ENCODE measurements around a stretch of chr20.

DNA sequence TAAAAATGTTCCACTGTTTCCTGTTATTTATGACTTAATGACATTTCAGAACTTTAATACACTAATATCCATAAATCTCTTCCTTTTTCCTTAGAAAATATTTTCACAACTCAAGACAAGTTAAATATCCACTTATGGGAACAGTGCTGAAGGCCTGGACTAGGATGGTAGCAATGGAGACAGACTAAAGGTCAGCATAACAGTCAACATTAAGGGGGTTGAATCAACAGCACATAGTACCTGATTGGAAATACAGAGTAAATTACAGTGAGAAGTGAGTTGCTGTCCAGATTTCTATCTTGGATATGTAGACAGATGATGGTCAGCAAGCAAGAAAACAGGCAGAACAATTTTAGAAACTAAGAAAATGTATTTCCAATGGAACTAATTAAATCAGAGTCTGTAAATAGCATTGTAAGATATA is 682.9 kb downstream of the MAFB start:
- PRO-cap, 2 experiments, result no peak in any of the 2 experiments

GRCh38 chr20:40340160-40340478 is 348.9 kb downstream of the MAFB start:
- PRO-cap, 2 experiments, result no peak in any of the 2 experiments

DNA sequence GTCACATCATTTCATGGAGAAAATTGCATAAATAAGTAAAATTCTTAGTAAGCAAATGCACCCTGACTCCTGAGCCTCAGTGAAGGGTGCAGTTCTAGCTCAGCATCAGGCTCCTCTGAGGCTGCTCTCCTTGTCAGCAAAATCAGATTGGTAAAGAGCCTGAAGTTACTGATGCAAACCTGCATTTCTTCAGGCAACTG is 266.1 kb downstream of the MAFB start:
- PRO-cap, 2 experiments, result no peak in any of the 2 experiments

DNA sequence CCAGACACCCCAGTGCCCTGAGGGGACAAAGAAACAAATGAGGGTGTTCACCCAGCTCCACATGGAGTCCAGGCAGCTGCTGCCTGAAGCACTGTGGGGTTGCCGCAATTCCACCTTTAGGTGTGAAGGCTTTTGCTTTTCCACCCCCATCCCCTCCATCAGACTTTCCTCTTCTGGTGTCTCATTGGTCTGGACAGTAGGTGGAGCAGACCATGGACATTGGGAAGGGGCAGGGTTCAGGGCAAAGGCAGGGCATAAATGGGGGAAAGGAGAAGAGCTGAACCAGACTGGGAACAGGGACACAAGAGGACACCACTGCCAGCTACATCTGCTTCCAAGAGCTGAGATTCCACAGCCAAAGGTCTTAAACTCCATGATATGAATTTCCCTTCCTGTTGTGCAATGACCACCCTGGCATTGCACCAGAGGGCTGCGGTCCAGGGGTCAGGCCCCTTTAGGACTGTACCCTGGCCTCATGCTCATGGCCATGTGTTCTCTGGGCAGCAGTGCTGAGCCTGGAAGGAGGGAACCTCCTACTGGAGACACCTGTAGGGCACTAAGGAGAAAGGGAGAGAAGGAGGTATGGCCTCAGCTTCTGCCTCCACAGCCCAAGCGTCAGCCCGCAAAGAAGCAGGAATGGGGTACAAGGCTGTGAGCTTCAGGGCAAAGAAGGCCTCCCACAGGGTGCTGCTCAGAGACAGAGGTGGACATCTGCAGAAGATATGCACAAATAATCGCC is 137.9 kb downstream of the MAFB start:
- PRO-cap, 2 experiments, result no peak in any of the 2 experiments

- PRO-cap, 2 experiments, result no peak in any of the 2 experiments
Measured at GRCh38 chr20:40658382-40659094, 30.5 kb downstream of the MAFB start.

- PRO-cap, 2 experiments, result no peak in any of the 2 experiments
Measured at GRCh38 chr20:40991112-40992046, 37.2 kb upstream of the TOP1 start.

- PRO-cap, 2 experiments, result no peak in any of the 2 experiments
Measured at GRCh38 chr20:41011274-41012224, 17.1 kb upstream of the TOP1 start.

DNA sequence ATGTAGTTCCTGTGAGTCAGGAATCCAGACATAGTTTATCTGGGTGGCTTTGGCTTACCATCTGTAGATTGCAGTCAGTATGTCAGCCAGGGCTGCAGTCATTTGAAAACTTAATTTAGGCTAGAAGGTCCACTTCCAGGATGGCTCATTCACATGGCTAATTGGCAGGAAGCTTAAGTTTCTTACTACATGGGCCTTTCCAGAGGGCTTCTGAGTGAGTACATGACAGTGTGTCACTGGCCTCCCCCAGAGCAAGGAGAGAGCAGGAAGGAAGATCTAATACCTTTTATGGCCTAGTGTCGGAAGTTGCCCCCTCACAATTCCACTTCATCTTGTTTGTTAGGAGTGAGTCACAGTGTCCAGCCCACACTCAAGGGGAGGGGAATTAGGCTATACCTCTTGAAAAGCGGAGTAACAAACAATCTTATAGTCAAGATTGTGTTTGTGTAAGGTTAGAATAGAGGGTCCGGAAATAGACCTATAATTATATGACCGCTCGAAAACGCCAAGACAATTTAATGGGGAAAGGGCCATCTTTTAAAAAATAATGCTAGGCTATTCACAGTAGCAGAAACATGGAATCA is 29.8 kb downstream of the TOP1 start:
- PRO-cap, 2 experiments, result no peak in any of the 2 experiments

- PRO-cap, 2 experiments, result no peak in any of the 2 experiments
Measured at GRCh38 chr20:41080945-41081435, 52.4 kb downstream of the TOP1 start.

- PRO-cap, 2 experiments, result no peak in any of the 2 experiments
Measured at GRCh38 chr20:41100167-41100390, 37.3 kb upstream of the PLCG1 start.

DNA sequence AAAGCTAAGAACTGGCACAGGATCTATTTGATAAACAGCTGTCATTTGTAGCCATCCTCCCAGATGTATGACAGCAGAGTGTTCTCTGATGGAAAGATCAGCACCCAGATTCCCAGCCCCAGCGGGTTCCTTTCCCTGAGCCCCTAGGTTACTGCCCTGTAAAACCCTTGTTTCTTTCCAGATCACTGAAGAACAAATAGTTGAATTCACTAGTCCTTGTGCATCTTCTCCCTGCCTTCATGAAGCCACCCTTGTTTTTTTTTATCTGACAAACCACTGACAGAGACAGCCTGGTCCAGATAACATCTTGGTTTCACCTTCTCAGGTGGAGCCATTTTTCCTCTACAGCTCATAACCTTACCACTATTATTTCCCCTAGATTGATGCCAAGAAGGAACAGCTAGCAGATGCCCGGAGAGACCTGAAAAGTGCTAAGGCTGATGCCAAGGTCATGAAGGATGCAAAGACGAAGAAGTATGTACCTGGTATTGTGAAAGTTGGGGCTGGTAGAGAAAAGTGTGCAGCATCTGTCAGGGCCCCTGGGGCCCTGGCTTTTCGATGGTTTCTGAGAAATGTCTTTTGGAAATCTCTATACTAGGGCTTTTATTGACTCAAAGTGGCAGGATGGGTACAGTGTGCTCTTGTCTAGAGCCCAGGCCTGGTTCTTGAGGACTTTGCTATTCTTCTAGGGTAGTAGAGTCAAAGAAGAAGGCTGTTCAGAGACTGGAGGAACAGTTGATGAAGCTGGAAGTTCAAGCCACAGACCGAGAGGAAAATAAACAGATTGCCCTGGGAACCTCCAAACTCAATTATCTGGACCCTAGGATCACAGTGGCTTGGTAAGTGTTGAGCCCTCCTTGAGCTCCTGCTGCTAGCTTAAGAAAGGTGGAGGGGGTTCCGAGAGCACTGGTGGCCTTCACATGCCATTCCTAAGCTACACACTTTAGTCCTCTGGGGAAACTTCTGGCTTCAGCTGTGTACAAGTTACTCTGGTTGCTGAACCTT is 15.7 kb upstream of the PLCG1 start:
- PRO-cap, 2 experiments, result no peak in any of the 2 experiments

DNA sequence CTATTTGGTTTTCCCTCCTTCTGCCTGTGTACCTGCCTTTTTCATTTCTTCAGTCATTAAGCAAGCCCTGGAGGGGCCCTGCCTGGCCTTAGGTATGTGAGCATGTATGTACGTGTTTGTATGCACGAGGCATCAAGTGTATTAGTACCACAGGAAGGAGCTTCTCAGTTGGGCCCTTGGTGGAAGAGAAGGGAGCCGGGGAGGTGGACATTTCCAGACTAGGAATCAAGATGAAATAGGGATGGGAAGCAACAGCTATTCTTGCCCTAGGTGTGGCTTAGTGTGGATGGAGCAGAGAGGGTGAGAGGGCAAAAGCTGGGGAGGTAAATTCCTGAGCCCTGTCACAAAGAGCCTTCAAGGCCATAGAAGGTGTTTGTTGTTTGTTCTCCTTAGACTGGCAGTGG is 20.2 kb downstream of the PLCG1 start:
- PRO-cap, 2 experiments, result no peak in any of the 2 experiments

DNA sequence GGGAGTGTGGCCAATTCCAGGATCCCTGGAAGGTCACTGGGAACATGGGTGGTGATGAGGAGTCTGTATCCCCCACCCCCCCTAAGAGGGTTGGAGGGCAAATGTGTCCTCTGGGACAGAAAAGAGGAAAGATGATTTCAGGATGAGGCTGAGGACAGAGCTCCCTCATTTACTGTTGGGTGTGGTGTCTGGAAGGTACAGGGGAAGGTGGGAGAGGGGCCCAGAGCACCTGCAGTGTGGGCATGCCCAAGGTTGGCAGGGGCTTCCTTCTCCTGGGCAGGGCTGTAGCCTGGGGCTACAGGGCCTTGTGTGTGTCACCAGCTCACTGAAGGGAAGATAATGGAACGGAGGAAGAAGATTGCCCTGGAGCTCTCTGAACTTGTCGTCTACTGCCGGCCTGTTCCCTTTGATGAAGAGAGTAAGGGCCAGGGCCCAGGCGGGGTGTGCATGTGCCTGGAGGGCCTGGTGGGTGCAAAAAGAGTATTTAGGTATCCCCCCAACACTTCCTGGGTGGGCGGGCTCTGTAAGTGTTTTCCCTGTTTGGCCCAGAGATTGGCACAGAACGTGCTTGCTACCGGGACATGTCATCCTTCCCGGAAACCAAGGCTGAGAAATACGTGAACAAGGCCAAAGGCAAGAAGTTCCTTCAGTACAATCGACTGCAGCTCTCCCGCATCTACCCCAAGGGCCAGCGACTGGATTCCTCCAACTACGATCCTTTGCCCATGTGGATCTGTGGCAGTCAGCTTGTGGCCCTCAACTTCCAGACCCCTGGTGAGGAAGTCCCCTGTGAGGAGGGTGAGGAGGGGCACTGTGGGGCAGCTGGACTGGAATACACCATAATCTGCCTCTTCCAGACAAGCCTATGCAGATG is 34.8 kb downstream of the PLCG1 start:
- PRO-cap, 2 experiments, result no peak in any of the 2 experiments

- PRO-cap, 2 experiments, result no peak in any of the 2 experiments
Measured at GRCh38 chr20:41247926-41248641, 69.4 kb downstream of the ZHX3 start.

DNA sequence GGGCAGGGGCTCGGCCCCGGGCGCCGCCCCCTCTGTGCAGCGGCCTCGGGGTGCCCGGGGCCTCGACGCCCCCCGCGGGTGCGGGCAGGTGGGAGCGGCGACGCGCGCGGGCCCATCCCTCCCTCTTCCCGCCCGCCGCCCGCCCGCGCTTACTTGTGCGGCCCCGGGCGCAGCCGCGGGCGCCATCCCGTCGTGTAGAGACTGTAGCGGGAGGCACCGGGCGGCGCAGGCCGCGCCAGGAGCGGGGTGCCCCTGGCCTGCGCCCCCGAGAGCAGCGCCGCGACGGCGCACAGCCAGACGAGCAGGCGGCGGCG is 346 bp downstream of the EMILIN3 start:
- PRO-cap, 2 experiments, result no peak in any of the 2 experiments

DNA sequence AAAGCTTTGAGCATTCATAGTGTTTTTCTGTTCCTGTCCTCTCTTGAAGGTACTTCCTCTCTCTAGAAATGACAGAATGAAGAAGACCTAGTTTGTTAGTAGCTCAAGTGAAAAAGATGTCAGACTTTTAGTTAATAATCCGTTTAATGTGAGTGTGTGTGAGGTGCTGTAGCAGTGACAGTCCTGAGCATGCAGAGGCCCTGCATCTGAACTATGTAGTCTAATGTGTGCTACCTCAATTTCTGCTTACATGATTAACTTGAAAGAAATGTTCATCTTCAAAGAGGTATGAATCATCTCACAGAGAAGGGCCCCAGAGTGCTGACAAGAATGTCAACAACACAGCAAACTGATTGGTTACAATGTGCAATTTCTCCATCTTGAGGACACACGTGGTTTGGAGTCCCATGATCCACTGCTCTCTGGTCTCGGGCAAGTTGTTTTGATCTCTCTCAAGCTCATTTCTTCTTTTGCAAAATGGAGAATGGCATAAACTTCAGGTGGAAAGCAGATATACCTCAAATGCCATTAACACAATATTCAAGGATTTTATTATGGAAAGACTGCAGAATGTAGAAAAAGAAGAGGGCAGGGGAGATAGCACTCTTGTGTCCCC is 61.7 kb upstream of the EMILIN3 start:
- PRO-cap, 2 experiments, result no peak in any of the 2 experiments

- PRO-cap, 2 experiments, result no peak in any of the 2 experiments
Measured at GRCh38 chr20:42713741-42713960, 476.1 kb downstream of the PTPRT start.

DNA sequence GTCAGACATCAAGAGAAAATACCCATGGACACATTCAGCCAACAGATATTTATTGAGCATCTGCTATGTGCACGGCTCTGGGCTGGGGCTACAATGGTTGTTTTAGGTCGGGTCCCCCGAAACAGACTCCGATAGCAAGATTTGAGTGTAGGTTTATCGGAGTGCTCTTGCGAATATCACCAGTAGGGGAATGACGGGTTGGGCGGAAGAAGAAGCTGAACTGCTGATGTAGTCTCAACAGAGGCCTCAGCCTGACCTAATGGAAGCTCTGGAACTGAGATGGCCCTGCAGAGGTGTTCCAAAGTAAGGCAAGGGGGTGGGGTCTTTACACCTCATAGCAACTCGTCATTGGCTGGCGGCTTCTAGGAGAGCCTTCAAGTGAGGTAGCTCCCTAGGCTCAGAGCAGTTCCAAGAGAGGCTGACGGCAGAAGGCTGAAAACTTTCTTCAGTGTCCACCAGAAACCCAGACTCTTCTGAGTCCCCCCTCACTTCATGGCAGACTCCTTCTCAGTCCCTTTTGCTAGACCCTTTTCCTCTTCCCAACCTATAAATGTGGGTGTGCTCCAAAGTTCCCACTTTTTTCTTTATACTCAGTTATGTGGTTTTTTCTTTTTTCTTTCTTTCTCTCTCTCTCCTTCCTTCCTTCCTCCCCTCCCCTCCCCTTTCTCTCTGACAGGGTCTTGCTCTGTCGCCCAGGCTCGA is 1.2 kb downstream of the L3MBTL1 start:
- PRO-cap, 2 experiments, result no peak in any of the 2 experiments

GRCh38 chr20:43570201-43570986 is 11.6 kb downstream of the SGK2 start:
- PRO-cap, 2 experiments, result no peak in any of the 2 experiments

GRCh38 chr20:43590007-43590375 is 746 bp upstream of the IFT52 start:
- PRO-cap, 2 experiments, result peak in 1 of 2 experiments; most common plus-strand start chr20:43590219 (in 1)